ENCODE measurements around a stretch of chr13.

DNA sequence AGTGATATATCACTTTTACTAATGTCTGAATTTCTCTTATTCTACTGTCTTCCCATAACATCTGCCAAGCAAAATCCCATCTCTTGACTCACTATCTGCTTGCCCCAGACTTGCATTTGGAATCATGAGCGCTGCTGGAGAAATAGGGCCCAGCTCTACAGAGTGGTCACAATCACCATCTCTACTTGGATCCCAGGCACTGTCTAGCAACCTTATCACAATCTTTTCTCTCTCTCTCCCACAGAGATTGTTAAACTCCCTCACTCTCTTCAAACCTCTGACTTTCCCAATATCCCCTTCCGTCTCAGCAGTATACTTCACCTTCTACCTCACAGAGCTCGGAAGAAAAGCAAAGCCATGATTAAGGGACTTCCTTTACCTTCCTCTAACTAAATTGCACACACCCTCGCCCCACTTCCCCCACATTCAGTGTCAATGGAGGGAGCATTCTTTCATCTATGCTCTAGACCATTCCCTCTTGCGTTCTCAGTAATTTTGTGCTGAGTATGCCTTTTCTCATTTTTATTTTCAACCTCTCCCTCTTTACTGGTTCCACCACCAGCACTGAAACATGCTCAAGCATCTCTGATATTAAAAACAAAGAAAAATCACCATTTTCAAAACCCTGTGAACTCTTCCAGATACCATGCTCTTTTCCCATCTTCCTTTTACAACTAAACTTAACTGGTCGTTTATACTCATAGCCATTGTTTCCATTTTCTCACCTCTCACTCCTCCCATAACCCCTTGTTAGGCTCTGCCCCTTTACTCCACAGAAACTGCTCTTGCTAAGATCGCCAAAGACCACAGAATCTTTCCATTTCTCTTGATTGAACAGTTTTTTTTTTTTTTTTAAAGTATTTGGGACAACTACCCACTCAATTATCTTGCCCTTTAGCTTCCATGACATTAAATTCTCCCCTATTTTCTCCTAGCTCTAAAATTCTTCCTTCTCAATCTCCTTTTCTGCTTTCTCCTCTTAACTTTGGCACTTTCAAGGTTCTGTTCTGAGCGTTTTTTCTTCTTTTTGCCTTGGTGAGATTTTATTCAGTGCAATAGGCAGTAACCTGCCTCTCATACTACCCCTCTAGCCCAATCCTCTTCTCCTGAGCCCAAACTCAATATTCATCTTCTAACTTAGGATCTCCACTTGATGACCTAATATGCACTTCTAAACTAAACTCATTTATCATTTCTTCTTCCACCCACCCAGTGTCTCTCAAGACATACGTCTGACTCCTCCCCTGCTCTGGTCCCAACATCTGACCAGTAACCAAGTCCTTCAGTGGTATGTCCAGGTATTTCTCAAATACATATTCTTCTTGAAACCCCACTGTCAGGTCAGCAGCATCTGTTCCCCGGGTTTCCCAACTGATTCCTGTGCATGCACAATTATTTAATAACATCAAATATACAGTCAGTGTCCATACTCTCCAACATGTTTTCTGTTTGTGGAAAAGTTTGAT, 32.5 kb downstream of the SERPINE3 start:
- RRBS: no CpG with 5 or more reads among the region's 10 CpGs

- RRBS: no CpG with 5 or more reads among the region's 4 CpGs
Observed at GRCh38 chr13:51384465-51385336, 45.2 kb downstream of the SERPINE3 start.

DNA sequence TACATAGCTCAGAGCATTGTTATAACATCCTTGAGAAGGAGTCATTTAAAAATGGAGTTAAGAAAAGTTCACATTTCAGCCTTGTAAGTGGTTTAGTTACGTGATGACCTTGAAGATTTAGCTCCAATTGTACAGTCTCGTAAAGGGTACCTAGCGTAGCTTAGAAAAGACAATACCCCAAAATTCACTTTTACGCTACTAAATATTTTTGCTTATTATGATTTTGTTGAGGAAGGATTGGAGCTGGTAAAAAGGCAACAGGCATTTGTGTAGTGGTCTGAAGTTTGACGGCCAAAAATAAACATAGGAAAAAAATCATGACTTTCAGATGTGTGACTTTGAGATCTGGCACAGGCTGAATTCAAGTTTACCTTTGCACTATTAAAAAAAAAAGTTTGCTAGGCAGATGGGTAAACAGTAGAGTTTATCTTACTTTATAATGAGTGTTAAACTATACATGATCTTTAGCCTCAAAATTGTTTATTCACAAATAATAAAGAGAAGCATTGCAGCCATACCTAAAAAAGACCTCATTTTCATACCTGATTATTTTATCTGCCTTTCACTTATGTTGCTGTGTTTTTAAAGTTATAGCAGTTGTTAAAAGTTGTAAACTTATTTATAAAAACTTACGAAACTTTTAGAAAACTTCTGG, 24.3 kb upstream of the INTS6 start:
- RRBS: no CpG with 5 or more reads among the region's 6 CpGs

DNA sequence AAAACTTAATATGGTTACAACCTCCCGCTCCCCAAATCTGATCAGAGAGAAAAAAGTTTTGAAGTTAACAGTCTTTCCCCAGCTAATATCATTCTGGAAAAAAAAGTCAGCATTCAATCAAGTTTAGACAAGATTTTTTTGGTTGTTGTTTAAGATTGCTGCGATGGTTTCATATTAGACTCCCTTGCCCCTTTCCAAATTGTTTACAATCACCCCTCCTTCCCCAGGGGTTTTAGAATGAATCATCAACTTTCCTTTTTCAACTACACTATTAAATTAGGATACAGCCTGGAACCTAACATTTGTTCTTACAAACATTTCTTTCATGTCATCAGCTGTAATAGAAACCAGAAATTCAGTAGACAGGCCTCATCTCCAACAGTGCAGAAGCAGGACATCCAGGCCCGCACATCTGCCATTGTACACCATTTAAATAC, 44.4 kb upstream of the WDFY2 start:
- RRBS: no CpG with 5 or more reads among the region's 3 CpGs

DNA sequence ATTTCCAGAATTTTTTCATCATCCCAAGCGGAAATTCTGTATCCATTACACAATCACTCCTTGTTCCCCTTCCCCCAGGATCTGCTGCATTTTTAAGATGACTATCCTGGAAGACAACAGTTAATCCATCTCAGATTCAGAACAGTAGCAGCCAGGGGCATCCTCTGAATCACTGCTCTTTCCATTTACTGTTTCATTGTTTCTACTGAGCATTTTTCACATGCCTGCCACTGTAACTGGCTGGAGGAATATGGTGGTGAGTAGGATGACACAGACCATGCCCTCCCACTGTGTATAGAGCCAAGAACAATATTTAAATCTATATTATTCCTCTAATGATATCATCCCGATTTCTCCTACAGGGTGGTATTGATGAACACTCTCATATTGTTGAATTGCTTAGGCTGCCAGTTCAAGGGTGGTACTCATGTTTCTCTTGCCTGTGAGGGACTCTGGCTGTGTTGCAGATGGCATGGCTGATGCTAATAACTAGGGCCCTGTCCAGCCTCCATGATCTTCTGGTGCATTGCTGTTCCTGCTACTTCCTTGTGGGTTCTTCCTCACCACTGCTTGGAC, 59.0 kb downstream of the WDFY2 start:
- RRBS: no CpG with 5 or more reads among the region's 2 CpGs

- RRBS: no CpG with 5 or more reads among the region's 10 CpGs
Observed at GRCh38 chr13:51646001-51646785, 61.9 kb downstream of the WDFY2 start.

DNA sequence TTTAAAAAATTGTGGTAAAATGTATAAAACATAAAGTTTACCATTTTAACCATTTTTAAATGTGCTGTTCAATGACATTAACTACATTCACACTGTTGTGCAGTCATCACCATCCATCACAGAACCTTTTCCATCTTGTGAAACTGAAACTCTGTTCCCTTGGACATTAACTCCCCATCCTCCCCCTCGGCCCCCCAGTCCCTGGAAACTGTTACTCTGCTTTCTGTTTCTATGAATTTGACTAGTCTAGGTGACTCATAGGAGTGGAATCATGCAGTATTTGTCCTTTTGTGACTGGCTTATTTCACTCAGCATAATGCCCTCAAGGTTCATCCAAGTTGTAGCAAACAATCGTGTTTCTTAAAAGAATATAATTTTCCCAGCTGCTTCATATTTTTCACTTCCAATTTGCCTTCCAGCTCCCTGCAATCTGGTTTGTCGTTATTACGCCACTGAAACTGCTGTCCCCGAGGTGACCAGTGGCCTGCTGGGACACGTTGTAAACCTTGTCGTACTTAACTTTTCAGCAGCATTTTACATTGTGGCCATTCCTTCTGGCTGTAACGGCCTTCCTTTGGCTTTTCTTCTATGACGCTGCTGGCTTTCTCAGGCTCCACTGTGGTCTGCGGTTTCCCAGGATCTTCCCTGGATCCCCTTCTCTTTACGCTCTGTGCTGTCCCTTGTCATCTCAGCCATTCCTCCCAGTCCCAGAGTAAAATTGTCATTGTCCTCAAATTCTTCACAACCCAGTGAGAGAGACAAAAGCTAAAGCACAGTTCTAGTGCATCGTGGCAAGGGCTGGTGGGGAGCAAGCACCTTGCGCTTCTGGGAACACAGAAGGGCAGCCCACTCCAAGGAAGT, 73.9 kb downstream of the DHRS12 start:
- RRBS: no CpG with 5 or more reads among the region's 13 CpGs

- RRBS: no CpG with 5 or more reads among the region's 13 CpGs
Observed at GRCh38 chr13:51814911-51815756, 11.2 kb upstream of the DHRS12 start.

DNA sequence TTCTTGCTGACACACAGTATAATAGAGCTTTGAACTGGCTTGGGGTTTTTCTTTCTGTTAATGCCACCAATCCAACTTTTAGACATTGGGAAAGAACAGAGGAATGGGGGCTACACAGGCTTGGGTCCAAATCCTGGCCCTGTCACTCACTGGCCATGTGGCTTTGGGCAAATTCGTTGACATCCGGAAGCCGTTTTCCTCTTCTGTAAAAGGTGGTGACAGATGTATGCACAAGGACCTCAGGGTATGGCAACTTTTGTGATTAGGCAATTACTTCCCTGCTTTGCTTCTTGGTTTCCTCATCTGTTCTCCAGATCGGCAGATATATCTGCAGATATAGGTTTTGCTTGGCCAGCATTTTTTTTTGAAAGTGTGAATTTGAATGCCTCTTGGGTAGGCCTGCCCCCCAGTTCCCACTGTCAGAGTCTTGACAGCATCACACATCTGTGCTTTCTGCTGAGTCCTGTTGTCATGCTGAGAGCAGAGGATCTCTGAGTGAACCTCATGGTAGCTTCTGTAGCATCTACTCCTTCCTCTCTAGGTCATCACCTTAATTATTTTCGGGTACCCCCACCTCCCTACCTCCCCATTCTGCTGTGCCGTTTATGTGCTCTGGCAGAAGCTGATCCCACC, 17.7 kb downstream of the TMEM272 start:
- RRBS: no CpG with 5 or more reads among the region's 6 CpGs

GRCh38 chr13:51851189-51851600, 6.2 kb upstream of the TMEM272 start:
- RRBS: no CpG with 5 or more reads among the region's 6 CpGs

GRCh38 chr13:51959639-51960178, 51.5 kb downstream of the ATP7B start:
- RRBS: no CpG with 5 or more reads among the region's 4 CpGs

GRCh38 chr13:51998579-51998942, 12.7 kb downstream of the ATP7B start:
- RRBS: no CpG with 5 or more reads among the region's 3 CpGs

- RRBS: no CpG with 5 or more reads among the region's 3 CpGs
Observed at GRCh38 chr13:52006472-52006683, 4.9 kb downstream of the ATP7B start.

DNA sequence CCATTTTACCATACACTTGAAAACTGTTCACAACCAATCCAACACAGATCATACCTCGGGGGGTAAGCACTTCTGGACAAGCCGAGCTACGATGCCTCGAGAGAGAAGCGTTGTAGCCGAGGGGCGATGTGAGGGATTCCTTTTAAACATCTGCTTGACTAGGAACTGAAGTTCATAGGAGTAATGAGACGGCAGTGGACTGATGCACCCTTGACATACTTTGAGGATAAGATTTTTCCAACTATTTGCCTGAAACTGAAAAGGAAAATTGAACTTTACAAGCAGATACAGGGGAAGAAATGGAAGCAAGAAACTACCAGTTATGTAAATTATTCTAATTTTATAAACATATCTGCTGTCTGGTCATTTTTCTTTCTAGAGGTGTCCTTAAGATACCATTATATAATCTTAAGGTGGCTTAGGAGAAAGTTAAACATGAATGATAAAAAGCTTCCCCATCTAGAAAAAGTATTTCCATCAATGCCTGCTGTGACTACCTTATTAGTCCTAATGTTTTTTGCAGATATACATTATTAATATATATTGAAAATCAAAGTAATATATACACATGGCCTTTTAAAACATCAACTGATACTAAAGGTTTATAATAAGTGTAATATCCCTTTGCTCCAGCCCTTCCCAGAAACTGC, 14.6 kb downstream of the NEK3 start:
- RRBS: no CpG with 5 or more reads among the region's 8 CpGs

- RRBS: no CpG with 5 or more reads among the region's 12 CpGs
Observed at GRCh38 chr13:52407426-52407724, 1.4 kb upstream of the THSD1 start.

DNA sequence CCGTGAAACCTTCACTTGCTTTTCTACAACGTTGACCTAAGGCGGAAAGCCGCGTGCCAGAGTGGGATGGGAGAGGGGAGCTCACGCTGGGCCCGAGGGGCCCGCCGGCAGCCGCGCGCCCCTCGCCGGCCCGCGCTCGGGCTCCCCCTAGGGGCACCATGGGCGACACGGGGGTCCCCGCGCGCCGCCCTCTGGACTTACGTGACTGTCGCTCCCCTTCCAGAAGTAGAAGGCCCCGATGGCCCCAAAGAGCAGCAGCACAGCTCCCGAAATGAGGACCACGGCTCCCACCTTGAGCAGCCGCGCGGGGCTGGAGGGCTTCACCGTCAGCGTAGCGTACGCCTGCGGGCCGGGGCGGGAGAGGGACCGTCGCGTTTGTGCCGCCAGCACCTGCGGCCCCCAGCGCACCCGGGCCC, 782 bp downstream of the CNMD start:
- RRBS: 6% methylated on average over 9 of the region's 45 CpGs

- RRBS: no CpG with 5 or more reads among the region's 12 CpGs
Observed at GRCh38 chr13:52991627-52992113, 36.9 kb upstream of the OLFM4 start.

- RRBS: no CpG with 5 or more reads among the region's 5 CpGs
Observed at GRCh38 chr13:55410429-55410943, 1730.2 kb upstream of the PRR20A start.

- RRBS: no CpG with 5 or more reads among the region's 4 CpGs
Observed at GRCh38 chr13:57640528-57640903, 9.0 kb downstream of the PCDH17 start.

DNA sequence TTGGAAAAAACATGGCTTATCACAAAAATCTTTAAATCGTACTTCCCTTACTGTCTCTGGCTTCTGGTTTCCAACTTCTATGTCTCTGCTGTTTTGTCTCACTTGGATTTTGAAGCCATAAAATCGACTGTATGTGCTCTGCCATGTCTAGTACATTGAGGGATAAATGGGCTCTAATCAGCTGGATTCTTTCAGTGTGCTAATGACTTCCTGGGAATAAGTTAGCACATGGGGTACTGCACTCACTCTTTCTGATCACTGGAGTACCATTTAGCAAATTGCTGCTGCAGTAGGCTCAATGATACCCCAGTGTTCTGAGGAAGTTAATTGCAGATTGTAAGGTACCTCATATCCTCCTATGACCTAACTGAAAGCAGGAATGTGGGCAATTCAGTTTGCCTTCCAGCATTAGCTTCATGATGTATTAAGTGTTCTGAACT, 229.2 kb downstream of the PCDH17 start:
- RRBS: no CpG with 5 or more reads among the region's 2 CpGs

All from AG09319 (cell line).